BJ (cell line): ENCODE measurements around a stretch of chr12.

DNA sequence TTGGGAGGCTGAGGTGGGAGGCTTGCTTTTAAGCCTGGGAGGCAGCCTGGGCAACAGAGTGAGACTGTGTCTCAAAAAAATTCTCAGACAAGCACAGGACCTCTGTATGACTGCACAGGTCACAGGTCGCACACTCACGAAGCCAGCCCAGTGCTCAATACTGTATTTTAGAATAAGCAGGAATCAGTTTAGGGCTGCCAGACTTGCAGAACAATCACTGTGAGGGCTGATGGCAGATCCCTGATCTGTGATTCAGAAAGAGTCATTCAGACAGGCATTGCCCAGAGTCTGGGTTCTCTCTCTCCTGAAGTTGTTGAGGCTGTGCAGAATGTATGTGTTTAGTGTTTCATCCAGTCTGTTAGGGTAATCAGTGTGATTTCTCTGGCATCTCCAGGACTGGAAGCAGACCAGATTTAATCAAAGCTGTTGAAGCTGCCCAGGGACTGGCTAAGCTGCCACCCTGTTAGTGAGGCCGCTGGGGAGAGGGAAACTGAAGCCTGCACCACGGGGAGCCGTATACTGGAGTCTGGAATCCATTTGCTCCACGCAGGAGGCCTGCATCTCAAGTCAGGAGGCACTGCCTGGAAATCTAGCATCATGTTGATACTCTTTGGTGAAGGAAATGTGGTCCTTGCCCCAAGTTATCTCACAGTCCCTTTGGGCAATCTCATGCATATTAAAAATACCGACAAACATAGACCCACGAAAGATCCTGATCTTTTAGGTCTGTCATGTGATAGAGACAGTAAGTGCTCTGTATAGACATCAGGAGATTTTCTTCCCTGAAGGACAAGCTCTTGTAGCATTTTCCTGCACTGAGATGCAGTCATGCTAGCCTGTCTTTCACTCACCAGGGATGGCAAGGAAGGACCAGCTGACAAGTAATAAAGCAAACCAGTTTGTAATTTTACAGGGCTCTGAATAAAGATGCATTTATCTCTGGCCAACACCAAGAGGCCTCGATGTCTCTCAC, 69.5 kb downstream of the ETV6 start:
- CAGE, long polyA plus RNA: no peak
- RRBS: no CpG with 5 or more reads among the region's 9 CpGs

- CAGE, long polyA plus RNA: no peak
- RRBS: no CpG with 5 or more reads among the region's 4 CpGs
Measured at GRCh38 chr12:11795060-11795511, 145.6 kb downstream of the ETV6 start.

DNA sequence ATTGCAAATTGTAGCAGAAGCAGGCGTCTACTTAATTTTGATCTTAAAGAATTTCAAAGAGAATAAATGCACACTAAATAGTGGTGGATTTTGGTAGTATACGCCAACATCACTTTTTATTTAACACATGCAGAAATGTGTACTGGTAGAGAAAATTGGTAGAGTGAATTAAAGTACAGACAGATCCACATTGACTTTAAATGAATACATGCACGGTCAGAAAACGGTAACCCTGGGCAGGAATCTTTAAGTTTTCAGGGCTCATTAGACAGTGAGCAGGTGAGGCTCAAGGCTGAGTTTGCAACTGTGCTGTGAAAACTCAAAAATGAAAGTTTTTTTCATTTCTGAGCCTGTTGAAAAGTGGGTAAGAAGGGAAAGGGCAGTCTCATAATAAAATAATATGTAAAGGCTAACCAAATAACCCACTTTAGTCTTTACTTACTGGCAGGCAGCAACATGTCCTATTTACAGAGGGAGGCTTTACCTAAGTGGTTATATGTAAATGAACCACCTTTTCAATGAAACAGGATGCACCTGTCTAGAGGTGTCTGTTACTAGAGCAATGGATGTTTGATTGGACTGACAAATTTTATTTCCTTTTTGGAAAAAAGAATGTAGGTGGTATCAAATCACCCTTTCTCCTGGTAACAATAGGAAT, 157.9 kb downstream of the ETV6 start:
- CAGE, long polyA plus RNA: no peak
- RRBS: no CpG with 5 or more reads among the region's 4 CpGs

- CAGE, long polyA plus RNA: no peak
- RRBS: no CpG with 5 or more reads among the region's 4 CpGs
Measured at GRCh38 chr12:11856975-11857251, 207.4 kb downstream of the ETV6 start.

DNA sequence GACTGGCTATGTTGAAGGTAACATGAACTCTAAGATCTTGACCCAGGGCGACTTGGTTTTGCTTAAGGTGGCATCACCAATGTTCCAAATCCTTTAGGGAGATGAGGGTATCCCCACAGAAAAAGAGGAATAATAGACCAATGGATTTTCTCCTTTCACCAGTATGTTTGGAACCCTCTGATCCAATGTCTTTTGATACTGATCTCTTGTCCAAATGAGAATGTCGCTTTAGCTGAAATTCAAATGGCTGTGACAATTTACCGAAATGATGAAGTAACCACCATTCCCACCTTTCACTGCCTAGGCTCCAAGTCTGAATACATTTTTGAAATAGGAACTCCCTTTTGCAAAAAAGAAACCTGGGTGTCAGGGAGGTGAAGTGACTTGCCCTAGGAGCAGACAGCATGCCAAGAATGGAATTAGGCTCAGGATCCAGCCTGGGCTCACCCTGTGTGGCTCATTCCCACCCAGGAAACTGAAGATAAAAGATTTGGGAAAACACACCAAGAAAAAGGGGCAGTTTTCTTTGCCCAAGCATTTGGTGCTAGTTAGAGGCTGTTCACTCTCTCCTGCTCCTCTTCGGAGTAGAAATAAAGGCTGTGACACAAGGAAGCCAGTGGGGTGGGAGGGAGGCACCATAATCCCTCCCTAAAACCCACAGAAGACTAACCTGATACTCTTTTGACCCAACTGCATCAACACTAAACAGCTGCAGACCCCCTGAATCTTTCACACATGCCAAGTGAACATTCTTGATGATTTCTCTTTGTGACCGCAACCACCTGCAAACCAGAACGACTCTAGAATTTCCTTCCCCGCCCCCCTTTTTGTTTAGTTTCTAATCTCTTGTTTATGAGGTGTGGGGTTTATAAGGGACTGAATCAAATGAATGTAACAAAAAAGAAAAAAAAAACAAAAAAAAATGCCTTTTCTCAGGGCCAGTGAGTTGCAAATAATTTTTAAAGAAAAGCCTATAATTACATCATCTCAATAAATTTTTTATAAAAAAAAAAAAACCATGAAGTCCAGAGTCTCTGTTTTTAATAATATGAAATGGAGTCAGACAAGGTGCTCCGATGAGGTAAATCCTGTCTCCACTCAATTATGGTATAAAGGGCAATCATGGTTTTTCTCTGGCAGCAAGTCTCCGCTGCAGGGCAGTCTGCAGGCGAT, 176.0 kb upstream of the BCL2L14 start:
- CAGE, long polyA plus RNA: no peak
- RRBS: no CpG with 5 or more reads among the region's 10 CpGs

DNA sequence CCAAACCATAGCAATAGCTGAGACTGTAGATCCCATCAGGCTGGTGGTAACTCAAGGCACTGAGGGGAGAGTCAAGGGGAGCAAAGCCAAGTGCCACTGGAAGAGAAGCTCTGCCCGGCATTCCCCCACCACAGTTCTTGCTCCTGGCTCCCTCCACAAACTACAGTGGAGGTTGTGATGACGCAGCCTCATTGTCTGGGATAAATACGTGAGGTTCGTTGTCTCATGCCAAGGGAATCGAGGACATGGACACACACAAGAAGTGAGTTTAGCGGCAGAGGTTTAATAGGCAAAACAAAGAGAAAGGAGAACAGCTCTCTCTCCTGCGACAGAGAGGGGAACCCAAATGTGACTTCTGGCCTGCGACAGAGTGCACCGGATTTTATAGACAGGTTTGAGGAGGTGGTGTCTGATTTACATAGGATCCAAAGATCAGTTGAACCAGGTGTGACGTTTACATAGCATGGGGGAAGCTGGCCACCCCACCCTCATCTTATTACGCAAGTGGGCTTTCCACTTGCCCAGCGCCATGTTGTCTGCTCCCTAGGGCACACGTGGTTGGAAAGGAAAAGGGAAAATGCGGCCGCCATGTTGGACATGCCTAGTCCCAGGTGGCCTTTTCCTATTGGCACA, 17.3 kb downstream of the BCL2L14 start:
- CAGE, long polyA plus RNA: no peak
- RRBS: no CpG with 5 or more reads among the region's 15 CpGs

GRCh38 chr12:12214628-12215553, 52.0 kb downstream of the LRP6 start:
- CAGE, long polyA plus RNA: no peak
- RRBS: no CpG with 5 or more reads among the region's 8 CpGs

- CAGE, long polyA plus RNA: no peak
- RRBS: no CpG with 5 or more reads among the region's 8 CpGs
Measured at GRCh38 chr12:12442618-12443168, 85.8 kb downstream of the BORCS5 start.

GRCh38 chr12:12443291-12444170, 86.7 kb downstream of the BORCS5 start:
- CAGE, long polyA plus RNA: no peak
- RRBS: no CpG with 5 or more reads among the region's 6 CpGs

GRCh38 chr12:12449538-12450162, 92.8 kb downstream of the BORCS5 start:
- CAGE, long polyA plus RNA: no peak
- RRBS: no CpG with 5 or more reads among the region's 14 CpGs

- CAGE, long polyA plus RNA: no peak
- RRBS: no CpG with 5 or more reads among the region's 7 CpGs
Measured at GRCh38 chr12:12509448-12510109, 53.1 kb downstream of the DUSP16 start.

GRCh38 chr12:12563455-12563911, 820 bp upstream of the DUSP16 start:
- CAGE, long polyA plus RNA: no peak
- RRBS: no CpG with 5 or more reads among the region's 9 CpGs

DNA sequence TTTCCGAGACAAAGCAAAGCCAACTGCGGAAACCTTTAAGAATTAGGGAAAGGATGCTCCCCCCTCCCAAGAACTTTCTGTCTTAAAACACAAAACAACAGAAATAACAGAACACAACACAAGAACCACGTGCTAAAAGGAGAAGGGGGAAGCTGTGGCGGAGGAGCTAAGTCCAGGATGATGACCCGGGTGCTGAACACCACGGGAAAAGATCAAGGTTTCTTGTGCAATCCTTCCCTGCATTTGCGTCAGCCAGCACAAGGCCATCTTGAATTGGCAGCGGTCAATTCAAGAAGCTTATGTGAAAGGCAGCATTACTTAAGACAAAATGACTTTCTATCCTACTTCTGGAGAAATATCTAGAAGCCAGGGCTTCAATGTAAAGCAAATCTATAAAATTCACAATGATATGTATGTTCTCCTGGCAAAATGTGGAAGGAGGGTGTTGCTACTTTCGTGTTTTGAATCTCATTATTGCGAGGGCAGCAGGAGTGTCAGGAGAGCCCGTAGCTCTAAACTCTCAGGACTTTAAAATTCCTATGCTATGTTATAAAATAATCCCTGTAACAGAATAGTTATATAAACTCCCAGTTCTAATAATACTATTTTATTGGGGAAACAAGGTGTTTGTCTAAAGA, 10.9 kb upstream of the CREBL2 start:
- CAGE, long polyA plus RNA: no peak
- RRBS: no CpG with 5 or more reads among the region's 11 CpGs

DNA sequence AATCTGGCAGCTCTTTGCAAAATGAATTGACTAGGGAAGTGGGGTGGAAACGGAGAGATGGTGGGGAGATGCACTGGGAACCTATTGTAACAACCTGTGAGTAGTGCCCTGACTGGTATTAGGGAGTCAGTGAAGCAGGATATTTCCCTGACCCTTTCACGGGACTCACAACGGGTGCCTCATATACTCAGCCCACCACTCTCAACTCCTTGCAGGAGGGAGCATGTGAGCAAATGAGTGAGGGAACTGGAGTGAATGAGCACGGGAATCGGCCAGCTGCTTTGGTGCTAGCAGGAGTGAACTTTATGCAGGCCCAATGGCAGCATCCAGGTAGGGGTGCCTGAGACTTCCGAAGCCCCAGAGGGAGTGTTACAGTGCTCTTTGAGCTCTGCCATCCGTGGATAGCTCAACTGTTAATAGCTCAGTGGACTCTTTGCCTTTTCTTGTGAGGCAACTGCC, 12.7 kb downstream of the CREBL2 start:
- CAGE, long polyA plus RNA: no peak
- RRBS: no CpG with 5 or more reads among the region's 7 CpGs

DNA sequence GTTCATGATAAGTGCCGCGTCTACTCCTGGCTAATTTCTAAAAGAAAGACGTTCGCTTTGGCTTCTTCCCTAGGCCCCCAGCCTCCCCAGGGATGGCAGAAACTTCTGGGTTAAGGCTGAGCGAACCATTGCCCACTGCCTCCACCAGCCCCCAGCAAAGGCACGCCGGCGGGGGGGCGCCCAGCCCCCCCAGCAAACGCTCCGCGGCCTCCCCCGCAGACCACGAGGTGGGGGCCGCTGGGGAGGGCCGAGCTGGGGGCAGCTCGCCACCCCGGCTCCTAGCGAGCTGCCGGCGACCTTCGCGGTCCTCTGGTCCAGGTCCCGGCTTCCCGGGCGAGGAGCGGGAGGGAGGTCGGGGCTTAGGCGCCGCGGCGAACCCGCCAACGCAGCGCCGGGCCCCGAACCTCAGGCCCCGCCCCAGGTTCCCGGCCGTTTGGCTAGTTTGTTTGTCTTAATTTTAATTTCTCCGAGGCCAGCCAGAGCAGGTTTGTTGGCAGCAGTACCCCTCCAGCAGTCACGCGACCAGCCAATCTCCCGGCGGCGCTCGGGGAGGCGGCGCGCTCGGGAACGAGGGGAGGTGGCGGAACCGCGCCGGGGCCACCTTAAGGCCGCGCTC, 392 bp upstream of the CDKN1B start:
- CAGE, long polyA plus RNA: no peak
- RRBS: under 1% methylated on average over 36 of the region's 58 CpGs

DNA sequence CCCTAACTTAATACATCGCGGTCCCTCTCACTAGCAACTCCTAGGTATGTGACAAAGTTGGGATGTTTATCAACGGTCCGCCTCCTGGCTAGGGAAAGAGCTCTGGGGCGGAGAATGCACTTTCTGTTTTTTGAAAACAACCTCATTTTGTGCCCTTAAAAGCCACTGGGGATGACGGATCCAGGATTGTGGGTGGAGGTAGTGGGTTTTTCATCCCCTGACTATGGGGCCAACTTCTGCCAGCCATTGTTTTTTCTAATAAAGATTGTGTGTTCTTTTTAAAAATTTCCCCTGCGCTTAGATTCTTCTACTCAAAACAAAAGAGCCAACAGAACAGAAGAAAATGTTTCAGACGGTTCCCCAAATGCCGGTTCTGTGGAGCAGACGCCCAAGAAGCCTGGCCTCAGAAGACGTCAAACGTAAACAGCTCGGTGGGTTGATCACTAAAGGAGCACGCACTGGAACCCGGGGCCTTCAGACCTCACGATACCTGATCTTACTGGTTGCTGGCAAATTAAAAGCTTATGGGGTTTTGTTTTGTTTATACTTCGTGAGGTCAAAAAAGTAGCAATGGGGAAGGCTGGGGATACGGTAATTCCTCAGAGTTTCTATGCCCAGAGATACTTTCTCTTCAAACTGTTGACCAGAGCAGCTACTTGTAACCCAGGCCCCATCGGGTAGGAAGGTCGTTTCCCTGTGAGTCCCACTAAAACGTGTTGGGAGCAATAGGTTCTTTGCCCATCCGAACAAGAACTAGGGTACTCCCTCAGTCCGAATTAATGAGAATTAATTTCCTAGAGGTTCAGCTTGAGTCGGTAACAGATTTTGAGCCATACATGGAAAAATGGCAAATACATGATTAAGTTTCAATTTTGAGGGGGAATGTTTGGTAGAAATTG, 1.6 kb downstream of the CDKN1B start:
- CAGE, long polyA plus RNA: no peak
- RRBS: 2% methylated on average over 4 of the region's 24 CpGs

- CAGE, long polyA plus RNA: no peak
- RRBS: no CpG with 5 or more reads among the region's 7 CpGs
Measured at GRCh38 chr12:12726435-12727120, 9.4 kb downstream of the CDKN1B start.

GRCh38 chr12:12831802-12832001, 18.6 kb downstream of the DDX47 start:
- CAGE, long polyA plus RNA: no peak
- RRBS: no CpG with 5 or more reads among the region's 1 CpG

- CAGE, long polyA plus RNA: no peak
- RRBS: no CpG with 5 or more reads among the region's 5 CpGs
Measured at GRCh38 chr12:12899219-12899695, 7.9 kb downstream of the GPRC5A start.

DNA sequence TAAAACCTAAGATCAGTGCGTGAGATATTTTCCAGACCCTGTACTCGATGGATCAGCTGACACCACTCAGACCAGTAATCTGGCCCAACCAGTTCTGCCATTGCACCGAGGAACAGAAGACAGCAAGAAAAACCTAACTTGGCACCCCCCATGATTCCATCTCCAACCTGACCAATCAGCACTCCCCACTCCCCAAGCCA, 9.4 kb downstream of the HEBP1 start:
- CAGE, long polyA plus RNA: no peak
- RRBS: no CpG with 5 or more reads among the region's 3 CpGs